ENCODE measurements around the genes SNX13 and FERD3L.

DNA sequence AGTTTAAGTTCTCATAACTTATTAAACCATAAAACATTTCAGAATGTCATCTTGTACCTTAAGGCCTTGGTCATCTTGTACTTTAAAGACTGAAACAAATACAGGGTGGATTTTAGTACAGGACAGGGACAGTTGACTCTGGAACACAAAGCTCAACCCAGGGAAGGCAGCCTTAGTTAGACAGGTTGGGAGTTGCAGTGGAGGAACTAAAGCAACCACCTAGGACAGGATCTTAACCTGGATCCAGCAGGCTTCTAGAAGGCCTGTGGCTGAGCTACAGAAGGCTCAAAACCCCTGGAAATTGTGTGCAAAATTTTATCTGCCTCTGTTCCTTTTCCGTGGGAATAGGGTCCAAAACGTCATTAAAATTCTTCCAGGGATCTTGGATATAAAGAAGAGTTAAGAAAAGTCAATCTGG is 1.1 kb downstream of the AGR3 start:
- PRO-cap = unidirectional peak, plus-strand start at position 175 of the sequence
- RAMPAGE, long total RNA, 5 experiments = no peak in any of the 5 experiments
- RRBS = no CpG with 5 or more reads among the region's 2 CpGs

GRCh38 chr7:17041195-17041765 is 159.5 kb upstream of the AGR3 start:
- PRO-cap = no peak
- RAMPAGE, long total RNA, 5 experiments = no peak in any of the 5 experiments
- RRBS = no CpG with 5 or more reads among the region's 2 CpGs

DNA sequence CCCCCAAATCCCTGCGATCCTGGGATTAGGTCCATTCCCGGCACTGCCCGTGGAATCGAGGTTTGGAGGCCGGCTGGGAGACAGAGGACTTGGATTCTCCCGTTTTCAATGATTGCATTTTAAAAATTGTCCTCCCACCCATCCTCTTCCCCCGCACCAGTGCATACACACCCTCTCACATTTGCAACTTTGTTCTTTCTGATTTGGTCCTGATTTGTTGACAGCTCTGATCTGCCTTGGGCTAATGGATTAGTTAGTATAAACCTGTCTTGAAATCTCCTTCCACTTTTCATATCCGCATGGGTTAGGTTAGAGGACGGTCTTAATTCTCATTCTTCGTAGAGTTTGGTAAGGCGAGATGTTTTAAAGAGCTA is 941 bp downstream of the AHR start:
- PRO-cap = bidirectional peak, plus-strand start at position 52 of the sequence, minus-strand start outside the sequence; bidirectional peak, plus-strand start at position 300 of the sequence, minus-strand start at position 211 of the sequence
- RAMPAGE, long total RNA, 5 experiments = no peak in any of the 5 experiments
- RRBS = 0% methylated on average over 2 of the region's 11 CpGs

GRCh38 chr7:17334796-17335014 is 36.3 kb downstream of the AHR start:
- PRO-cap = no peak
- RAMPAGE, long total RNA, 5 experiments = start-site peak on the plus strand in 2 of 5 experiments, at chr7:17334884-17334990 at its widest, 10 to 17 reads per replicate
- RRBS = no CpG with 5 or more reads among the region's 4 CpGs

GRCh38 chr7:17370122-17370437 is 71.6 kb downstream of the AHR start:
- PRO-cap = no peak
- RAMPAGE, long total RNA, 5 experiments = no peak in any of the 5 experiments
- RRBS = no CpG with 5 or more reads among the region's 5 CpGs

DNA sequence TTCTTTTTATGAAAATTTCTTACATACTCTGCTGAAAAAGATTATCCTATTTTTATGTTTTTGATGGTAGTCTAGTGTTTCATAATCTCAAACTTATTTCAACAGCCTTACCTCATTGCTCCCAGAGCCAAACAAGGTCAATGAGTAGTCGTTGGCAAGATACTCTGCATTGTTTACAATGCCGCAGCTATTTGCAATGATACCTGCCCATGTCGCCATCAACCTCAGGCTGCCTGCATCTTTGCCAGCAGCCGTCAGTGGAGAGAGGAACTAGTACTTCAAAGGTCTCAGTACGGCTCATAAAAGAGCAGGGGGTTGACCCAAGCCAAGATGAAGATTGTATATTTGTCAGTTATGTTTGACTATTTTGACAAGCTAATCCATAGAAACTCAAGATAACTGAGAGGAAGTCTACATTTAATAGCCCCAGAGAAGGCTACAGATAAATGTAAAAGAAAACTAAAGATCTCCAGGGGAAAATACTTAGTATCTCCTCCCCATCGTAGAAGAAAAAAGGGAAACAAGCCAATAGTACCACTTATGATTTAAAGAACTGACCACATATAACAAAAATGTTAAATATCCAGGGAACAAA is 226.0 kb downstream of the AHR start:
- PRO-cap = no peak
- RAMPAGE, long total RNA, 5 experiments = no peak in any of the 5 experiments
- RRBS = no CpG with 5 or more reads among the region's 6 CpGs

- PRO-cap = bidirectional peak, plus-strand start at chr7:17940802, minus-strand start at chr7:17940459
- RAMPAGE, long total RNA, 5 experiments = start-site peak on the plus strand in 1 of 5 experiments, at chr7:17940571-17940584 at its widest, 12 reads per replicate; start-site peak on the minus strand in 5 of 5 experiments, at chr7:17940431-17940513 at its widest, 38 to 786 reads per replicate
- RRBS = 1% methylated on average over 40 of the region's 76 CpGs
Observed at GRCh38 chr7:17940219-17940913, at the start of gene SNX13. SNX13 (minus strand) TSS chr7:17940494.

DNA sequence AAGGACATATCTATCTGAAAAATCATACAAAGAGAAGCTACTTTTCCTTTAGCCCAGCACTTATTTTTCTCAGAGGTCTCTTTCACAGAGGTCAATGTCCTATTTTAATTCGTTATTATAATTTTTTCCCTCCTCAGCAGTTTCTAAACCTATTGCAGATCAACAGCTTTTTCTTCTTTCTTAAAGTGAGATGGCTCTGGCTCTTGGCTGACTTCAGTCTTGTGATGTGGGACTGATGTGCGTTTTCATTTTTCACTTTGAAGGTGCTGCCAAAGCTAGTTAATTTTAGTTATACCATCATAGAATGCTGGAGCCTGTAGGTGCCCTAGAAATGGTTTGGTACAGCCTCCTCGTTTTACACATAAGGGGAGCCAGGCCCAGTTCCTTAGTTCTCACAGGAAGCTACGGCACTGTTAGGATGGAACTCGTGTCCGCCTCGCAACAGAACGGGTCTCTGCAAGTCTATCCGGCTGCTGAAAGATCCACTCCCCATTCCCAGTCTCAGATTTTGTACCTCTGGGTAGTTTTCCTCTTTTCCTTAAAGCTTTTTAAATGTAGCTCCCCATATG is 173.1 kb upstream of the PRPS1L1 start:
- PRO-cap = no peak
- RAMPAGE, long total RNA, 5 experiments = no peak in any of the 5 experiments
- RRBS = no CpG with 5 or more reads among the region's 9 CpGs

DNA sequence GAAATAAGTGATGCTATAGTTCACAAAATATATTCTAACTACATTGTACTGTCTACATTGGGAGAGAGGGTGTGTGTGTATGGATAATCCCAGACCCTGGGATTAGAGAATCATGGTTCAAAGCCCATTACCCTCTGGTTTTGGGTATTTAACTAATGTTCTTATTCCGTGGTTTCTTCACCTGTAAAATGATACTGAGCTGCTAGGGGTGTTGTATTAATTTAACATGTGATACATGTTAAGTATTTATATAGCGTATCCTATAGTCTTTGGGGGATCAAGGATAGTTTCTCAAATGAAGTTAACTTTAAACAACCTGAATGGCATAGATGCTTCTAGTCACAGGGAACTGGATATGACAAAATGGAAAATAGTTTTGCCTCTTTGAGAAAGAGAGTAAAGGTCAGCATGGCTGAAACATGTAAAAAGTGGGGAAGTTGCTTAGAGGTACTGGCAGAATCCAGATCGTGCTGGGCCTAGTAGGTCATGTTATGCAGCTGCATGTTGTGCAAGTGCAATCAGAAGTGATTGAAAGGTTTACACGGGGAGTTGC is 201.3 kb upstream of the HDAC9 start:
- PRO-cap = no peak
- RAMPAGE, long total RNA, 5 experiments = no peak in any of the 5 experiments
- RRBS = no CpG with 5 or more reads among the region's 4 CpGs

DNA sequence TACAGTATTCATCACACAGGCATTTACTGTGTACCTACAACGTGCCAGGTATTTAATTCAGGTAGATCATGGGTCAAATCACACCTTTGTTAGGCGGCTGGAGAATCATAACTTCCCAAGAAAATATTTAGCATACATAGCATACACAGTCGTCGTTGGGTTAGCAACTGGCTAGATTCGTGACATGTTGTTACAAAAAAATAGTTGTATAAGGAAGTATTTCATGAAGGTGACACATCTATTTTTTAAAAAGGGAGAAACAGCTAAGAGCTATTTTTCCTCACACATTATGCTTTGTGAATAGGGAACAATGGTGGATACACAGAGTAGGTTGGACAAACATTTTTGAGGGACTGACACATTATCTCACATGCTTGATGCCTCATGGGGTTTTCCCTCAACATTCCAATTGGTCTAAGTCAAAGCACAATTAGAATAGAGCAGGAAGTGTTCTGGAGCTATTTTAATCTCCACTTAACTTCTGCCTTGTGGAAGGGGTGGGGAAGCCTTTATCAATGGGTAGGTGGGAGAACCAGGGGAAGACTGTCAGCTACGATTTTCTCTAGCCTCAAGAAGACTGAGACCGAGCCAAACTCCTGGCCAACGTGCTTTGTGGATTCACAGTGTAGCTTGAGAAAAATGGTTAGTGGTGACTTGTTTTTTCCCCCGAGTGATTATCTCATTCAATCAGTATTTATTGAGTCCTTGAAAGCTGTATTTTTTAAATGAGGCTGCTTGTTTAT is 13.4 kb downstream of the HDAC9 start:
- PRO-cap = unidirectional peak, plus-strand start at position 489 of the sequence
- RAMPAGE, long total RNA, 5 experiments = start-site peak on the plus strand in 1 of 5 experiments, centred at position 537 of the sequence, 204 reads per replicate
- RRBS = no CpG with 5 or more reads among the region's 9 CpGs

DNA sequence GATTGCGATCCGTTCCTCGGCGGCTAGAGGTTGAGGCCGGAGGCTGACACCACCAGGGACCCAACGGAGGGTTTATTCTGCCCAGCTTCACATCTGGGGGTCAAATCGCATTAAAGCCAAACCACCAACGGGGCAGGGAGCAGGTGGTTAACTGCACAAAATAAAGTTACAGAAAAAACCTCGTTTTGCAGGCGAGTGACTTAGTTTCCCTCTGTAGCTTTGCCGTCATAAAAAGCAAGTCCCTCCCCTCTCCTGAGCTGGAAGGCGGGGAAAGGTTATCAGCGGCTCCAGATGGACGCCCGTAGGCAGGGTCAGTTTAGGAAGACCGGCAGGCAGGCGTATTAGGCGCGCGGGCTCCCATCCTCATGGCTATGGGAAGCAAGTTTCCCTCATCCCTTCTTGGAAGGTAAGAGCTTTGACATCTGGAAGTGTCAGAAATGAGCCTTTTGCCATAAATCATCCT is 10.8 kb downstream of the TWIST1 start:
- PRO-cap = no peak
- RAMPAGE, long total RNA, 5 experiments = no peak in any of the 5 experiments
- RRBS = 10% methylated on average over 5 of the region's 20 CpGs

GRCh38 chr7:19116132-19116276 is 1.4 kb downstream of the TWIST1 start:
- PRO-cap = no peak
- RAMPAGE, long total RNA, 5 experiments = no peak in any of the 5 experiments
- RRBS = no CpG with 5 or more reads among the region's 2 CpGs

DNA sequence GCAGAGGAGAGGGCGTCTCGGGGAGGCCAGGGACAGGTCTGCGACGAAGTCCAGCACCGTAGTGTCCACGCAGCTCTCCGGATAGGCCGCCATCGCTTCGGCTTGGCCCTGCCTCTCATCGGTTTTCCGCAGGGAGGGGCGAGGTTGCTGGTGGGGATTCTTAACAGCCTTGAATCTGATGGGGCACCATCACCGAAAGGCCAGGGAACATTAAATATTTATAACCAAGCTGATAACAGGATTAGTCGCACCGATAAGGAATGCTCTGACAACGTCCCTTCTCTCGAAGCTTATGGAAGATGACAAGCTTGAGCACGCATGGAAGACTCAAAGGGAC is at the start of gene FERD3L:
Gene FERD3L (minus strand): TSS at position 152 of the 337 bp plus-strand sequence.
- PRO-cap = no peak
- RAMPAGE, long total RNA, 5 experiments = no peak in any of the 5 experiments
- RRBS = 25% methylated on average over 6 of the region's 19 CpGs

DNA sequence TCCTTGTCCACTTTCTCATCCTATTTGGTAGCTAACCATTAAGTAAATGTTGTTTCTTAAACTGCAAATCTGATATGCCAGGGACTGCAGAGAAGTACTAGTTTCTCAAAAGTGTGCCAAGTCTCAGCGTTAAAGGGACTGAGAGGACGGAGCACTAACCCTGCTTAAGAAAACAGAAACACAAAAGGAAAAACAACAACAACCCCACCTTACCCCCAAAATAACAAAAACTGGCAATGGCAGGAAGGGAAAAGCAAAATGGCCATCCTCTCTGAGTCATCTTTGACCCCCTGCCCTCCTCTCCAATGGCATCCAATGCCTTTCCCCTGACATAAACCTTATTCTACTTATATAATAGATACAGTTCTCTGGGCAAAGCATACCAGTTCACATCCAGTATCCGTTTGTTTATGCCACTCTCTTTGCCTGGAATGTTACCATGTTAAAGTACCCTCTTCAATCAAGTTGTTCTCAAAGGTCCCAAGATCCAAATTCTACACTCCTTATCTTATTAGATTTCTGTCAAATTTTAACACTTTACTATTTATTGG is 1.6 kb downstream of the POLR1F start:
- PRO-cap = no peak
- RAMPAGE, long total RNA, 5 experiments = no peak in any of the 5 experiments
- RRBS = no CpG with 5 or more reads among the region's 3 CpGs

- PRO-cap = no peak
- RAMPAGE, long total RNA, 5 experiments = no peak in any of the 5 experiments
- RRBS = no CpG with 5 or more reads among the region's 4 CpGs
Observed at GRCh38 chr7:20114184-20115042, 102.8 kb downstream of the MACC1 start.

DNA sequence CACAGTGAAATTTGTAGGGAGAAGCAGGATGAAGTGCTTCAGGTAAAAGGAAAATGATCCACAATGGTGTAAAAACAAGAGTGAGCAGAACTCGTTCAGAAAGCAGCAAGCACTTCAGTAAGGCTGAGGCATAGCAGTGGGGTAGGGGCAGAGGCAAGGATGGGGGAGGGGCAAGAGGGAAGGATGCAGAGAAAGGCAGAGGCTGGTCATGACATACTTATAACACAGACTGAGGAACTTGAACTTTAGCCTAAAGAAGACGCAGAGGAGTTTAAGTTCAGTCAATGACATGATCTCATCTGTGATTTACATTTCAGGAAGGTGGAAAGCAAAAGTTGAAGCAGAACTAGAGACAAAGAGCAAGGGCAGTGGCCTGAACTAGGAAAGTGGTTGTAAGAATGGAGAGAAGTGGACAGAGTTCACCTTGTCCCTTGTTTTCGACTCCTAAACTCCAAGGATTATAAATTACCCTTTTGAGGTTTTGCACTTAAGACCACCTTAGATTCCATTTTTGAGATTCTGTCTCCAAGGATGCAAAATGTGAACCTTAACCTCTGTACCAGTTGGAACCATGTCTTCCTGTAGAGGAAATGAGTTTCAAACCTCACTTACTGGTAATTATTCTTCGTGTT is 15.8 kb downstream of the MACC1 start:
- PRO-cap = no peak
- RAMPAGE, long total RNA, 5 experiments = no peak in any of the 5 experiments
- RRBS = no CpG with 5 or more reads among the region's 4 CpGs

GRCh38 chr7:20301611-20301980 is 29.1 kb upstream of the ITGB8 start:
- PRO-cap = no peak
- RAMPAGE, long total RNA, 5 experiments = no peak in any of the 5 experiments
- RRBS = no CpG with 5 or more reads among the region's 3 CpGs

DNA sequence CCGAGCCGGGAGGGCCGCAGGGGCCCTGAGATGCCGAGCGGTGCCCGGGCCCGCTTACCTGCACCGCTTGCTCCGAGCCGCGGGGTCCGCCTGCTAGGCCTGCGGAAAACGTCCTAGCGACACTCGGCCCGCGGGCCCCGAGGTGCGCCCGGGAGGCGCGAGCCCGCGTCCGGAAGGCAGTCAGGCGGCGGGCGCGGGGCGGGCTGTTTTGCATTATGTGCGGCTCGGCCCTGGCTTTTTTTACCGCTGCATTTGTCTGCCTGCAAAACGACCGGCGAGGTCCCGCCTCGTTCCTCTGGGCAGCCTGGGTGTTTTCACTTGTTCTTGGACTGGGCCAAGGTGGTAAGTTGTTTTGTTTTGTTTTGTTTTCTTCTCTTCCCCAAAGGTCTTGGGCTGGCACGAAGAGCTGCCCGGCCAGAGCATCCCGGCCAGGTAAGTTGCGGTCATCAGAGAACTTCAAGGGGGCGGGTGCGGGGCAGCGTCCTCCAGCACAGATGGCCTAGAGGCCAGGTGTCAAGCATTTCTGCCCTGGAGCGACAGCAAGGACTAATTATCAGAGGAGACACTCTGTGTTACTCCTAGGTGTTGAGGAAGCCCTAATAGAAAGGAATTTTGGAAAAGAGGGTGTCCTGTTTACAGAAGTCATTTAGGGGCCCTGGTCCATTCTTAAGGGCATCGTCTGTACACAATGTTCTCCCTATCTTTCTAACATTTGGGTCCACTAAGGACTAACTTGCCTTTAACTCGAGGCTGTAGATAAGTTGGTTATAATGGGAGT is 1.1 kb downstream of the ITGB8 start:
- PRO-cap = no peak
- RAMPAGE, long total RNA, 5 experiments = start-site peak on the minus strand in 2 of 5 experiments, centred at positions 145 to 161 of the sequence, 34 to 72 reads per replicate
- RRBS = under 1% methylated on average over 26 of the region's 49 CpGs

GRCh38 chr7:20340008-20340590 is 9.4 kb downstream of the ITGB8 start:
- PRO-cap = no peak
- RAMPAGE, long total RNA, 5 experiments = no peak in any of the 5 experiments
- RRBS = no CpG with 5 or more reads among the region's 8 CpGs

DNA sequence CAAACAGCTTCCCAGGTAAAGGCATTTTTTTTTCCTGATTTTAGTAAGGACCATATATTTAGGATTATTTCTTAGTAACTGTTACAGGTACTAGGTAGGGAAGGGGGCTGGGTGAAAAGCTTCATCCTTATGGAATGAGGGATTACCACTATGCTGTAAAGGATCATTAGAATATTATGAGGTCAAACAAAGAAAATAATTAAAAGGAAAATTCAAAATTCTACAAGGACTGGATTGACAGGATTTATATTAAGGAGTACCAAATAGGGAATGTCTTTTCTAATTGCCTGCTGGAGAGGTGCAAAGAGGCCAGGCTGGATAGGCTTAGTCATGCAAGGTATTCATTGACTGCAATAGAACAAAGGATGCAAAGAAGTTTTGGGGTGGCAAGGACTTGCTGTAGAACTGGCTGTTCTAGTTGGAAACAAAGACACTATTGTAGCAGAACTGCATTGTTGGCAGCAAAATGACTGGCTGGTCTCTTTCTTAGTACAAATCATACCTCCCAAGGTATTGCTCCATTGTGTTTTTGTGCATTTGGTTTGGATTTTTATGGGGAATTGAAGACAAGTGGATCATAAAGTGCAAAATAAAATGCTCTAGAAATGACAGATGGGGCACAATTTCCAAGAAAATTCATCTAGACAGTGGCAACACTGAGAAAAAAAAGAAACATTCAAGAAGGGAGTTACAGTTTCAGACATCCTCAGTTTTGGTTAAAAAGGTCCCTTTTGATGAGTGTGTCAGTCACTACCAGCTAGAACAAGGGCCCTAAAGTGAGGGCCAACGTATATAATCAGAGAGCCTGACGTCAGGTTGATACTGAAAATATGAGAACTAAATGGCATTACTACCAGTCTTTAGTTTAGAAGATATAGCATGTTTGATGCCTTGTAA is 10.2 kb downstream of the ITGB8 start:
- PRO-cap = no peak
- RAMPAGE, long total RNA, 5 experiments = start-site peak on the plus strand in 1 of 5 experiments, centred at position 661 of the sequence, 14 reads per replicate
- RRBS = no CpG with 5 or more reads among the region's 2 CpGs

Measured in stomach (tissue), 7 donors.